Liver (tissue), 9 donors: ENCODE results near the genes GPR42, TMEM147, HAUS5, HSPB6 and PRODH2.

DNA sequence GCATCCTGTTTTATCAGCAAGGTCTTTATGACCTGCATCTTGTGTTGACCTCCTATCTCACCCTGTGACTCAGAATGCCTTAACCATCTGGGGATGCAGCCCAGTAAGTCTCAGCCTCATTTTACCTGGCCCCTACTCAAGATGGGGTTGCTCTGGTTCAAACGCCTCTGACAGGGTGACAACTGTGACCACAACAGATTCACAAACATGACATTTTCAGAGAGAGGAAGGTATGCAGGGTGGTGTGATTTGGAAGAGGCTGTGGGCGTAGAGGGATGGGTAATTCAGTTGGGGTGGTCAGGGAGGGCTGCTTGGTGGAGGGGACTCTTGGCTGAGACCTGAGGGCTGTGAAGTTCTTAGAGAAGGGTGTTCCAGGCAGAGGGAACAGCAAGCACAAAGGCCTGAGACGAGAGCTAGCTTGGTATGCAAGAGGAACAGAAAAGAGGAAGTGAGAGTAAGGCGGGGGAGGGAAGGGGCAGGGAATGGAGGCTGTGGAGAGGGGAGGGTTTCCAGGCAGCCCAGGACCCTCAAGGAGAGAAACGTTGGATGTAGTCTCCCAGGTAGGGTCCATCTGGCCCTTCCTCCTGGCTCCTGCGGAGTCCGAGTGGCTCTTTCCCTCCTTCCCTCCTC, 23.4 kb downstream of the FAM187B start:
- PRO-cap, 5 experiments: no peak in any of the 5 experiments
- RAMPAGE, long total RNA, 2 experiments: no peak in any of the 2 experiments
- RRBS: no CpG with 5 or more reads among the region's 7 CpGs

DNA sequence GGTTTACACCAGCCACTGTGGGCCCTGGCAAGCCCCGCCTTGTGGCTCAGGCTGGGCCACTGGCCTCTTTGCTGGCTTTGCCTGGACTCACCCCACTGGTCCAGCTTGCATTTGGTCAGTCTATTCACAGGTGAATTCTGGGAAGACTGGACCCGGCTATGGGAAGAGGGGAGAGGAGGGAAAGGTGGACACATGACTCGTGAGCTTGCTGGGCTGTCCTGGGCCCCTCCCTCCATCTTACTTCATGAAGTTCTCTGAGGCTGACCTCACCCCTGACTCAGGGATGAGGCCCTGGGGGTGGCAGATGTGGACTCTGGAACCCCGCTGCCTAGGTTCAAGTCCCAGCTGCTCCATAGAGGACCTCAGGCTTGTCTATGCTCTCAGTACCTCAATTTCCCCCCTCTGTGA, 14.3 kb downstream of the FAM187B start:
- PRO-cap, 5 experiments: no peak in any of the 5 experiments
- RAMPAGE, long total RNA, 2 experiments: no peak in any of the 2 experiments
- RRBS: no CpG with 5 or more reads among the region's 4 CpGs

DNA sequence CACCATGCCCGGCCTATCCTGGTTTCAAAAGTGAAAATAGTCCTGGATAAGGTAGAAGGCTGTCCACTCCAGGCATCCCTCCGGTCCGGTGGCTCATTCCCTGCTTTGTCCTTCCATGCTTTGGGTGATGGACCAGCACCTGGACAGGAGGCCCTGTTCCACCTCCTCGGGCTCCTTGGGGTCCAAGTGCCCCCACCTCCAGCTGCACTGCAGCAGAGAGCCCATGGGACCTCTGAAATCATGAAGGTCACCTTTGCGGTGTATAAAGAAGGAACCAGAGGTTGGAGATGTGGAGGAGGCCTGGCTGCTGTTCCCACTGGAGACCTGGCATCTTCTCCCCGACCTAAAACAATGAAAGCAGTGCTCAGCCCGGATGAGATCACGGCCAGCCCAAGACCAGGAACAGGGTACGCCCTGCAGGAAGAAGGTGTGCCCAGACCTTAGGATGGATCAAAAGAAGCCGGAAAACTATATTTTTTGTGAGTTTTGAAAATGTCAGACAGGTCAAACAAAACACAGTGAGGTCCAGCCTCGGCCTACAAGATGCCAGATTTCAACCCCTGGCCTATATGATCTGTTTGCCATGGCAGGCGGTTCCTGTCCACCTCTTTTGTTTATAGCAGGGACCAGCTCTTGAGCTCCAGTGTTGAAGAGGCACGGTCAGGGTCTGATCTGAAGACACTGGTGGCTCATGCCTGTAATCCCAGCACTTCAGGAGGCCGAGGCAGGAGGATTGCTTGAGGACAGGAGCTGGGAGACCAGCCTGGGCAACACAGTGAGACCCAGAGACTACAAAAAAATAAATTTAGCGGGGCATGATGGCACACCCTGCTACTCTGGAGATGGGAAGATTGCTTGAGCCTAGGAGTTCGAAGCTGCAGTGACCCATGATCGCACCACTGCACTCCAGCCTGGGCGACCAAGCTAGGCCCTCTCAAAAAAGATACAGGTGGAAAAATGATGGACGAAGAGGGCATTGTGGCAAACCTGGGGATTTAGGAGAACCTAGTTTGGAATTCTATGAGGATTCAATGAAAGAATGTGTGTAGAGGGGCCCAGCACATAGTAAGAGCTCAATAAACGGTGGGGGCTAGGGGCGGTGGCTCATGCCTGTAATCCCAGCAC, 5.9 kb downstream of the LSR start:
- PRO-cap, 5 experiments: no peak in any of the 5 experiments
- RAMPAGE, long total RNA, 2 experiments: no peak in any of the 2 experiments
- RRBS: 78% methylated on average over 3 of the region's 21 CpGs

GRCh38 chr19:35257198-35257697, 8.4 kb downstream of the LSR start:
- PRO-cap, 5 experiments: no peak in any of the 5 experiments
- RAMPAGE, long total RNA, 2 experiments: no peak in any of the 2 experiments
- RRBS: no CpG with 5 or more reads among the region's 15 CpGs

GRCh38 chr19:35270277-35270961, 1.7 kb downstream of the USF2 start:
- PRO-cap, 5 experiments: no peak in any of the 5 experiments
- RAMPAGE, long total RNA, 2 experiments: no peak in any of the 2 experiments
- RRBS: no CpG with 5 or more reads among the region's 18 CpGs

- PRO-cap, 5 experiments: no peak in any of the 5 experiments
- RAMPAGE, long total RNA, 2 experiments: no peak in any of the 2 experiments
- RRBS: 36% methylated on average over 4 of the region's 17 CpGs
Measured at GRCh38 chr19:35279279-35279864, 3.0 kb upstream of the HAMP start.

DNA sequence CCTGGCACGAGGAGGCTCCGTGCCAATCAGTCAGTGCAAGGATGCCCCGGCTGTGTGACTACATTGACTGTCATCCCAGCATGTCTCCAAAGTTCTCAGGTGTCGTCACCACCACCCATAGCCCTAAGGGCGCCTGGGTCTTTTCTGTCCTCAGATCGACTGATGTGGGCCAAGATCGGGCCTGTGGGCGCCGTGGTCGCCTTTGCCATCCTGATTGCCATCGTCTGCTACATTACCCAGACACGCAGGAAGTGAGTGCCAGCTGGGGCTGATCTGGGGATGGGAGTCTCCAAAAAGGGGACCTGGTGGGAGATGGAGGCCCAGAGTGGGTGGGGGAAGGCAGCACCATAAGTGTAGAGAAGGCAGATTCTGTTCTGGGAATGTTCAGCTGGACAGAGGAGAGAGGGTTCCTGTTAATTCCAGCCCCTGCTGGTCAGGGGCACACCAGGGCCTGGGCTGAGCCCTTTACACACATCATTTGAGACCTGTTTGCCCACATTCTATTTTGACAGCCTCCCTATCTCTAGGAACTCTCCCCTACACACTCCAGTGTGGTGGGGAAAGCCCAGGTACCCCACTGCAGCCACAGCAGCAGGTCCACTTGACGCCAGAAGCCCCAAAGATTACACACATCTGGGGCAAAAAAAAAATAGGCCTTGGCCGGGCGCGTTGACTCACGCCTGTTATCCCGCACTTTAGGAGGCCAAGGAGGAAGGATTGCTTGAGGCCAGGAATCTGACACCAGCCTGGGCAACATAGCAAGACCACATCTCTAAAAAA, 18.4 kb upstream of the CD22 start:
- PRO-cap, 5 experiments: no peak in any of the 5 experiments
- RAMPAGE, long total RNA, 2 experiments: no peak in any of the 2 experiments
- RRBS: no CpG with 5 or more reads among the region's 18 CpGs

DNA sequence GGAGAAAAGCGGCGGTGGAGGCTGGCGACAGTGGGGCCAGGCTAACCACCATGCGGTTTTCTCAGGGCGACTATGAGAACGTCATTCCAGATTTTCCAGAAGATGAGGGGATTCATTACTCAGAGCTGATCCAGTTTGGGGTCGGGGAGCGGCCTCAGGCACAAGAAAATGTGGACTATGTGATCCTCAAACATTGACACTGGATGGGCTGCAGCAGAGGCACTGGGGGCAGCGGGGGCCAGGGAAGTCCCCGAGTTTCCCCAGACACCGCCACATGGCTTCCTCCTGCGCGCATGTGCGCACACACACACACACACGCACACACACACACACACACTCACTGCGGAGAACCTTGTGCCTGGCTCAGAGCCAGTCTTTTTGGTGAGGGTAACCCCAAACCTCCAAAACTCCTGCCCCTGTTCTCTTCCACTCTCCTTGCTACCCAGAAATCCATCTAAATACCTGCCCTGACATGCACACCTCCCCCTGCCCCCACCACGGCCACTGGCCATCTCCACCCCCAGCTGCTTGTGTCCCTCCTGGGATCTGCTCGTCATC, 1.1 kb upstream of the FFAR1 start:
- PRO-cap, 5 experiments: no peak in any of the 5 experiments
- RAMPAGE, long total RNA, 2 experiments: no peak in any of the 2 experiments
- RRBS: no CpG with 5 or more reads among the region's 18 CpGs

GRCh38 chr19:35370891-35371359, at the start of gene GPR42:
TSS of gene GPR42 (plus strand) at chr19:35371068.
- PRO-cap, 5 experiments: no peak in any of the 5 experiments
- RAMPAGE, long total RNA, 2 experiments: no peak in any of the 2 experiments
- RRBS: no CpG with 5 or more reads among the region's 11 CpGs

DNA sequence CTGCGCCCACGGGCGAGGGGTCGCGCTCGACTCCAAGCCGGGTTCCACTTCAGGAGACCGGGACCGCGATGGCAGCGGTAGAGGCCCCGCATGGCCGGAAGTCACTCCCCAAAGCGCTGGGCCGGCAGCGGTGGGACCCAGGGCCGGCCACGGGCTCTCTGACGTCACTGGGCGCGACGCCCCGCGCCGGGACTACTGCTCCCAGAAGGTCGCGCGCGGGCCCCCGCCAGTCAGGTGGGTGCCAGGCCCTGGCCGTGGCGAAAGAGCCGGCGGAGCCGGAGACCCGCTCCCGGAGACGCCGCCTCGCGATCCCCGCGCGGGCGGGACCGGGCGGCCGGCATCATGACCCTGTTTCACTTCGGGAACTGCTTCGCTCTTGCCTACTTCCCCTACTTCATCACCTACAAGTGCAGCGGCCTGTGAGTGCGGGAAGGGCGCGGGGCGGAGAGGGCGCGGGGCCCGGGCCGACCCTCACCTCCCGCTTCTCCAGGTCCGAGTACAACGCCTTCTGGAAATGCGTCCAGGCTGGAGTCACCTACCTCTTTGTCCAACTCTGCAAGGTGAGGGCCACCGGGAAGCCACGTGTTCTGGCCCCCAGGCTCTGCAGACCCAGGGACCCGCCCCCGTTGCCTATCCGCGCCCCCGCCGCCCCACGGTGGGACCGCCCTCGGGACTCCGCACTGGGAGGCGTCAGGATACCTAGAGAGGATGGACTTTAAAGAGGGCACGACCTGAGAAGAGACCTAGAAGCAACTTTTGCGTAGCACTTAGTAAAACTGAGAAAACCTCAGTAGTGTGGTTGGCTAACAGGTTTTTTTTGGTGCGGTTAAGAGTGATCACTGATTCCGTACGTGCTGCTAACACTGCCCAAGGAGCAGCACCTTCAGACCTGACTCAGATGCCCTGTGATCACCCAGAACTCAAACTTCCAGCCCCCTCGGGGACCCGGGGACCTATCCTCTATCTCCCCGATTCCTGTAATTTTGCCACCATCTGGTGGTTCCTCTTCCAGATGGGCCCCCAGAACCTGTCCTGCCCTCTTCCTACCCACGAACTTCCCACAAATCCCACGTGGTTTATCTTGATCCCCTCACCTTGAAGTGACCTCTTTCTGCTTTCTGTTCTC, at the start of gene TMEM147:
TSS of gene TMEM147 (plus strand) at position 229 of the 1,126 bp plus-strand sequence.
- PRO-cap, 5 experiments: peak in 5 of 5 experiments; most common plus-strand start position 233 of the sequence (in 3); most common minus-strand start position 103 of the sequence (in 5)
- RAMPAGE, long total RNA, 2 experiments: start-site peak on the plus strand in 1 of 2 experiments, centred at position 249 of the sequence, 289 reads per replicate
- RRBS: 1% methylated on average over 37 of the region's 86 CpGs

DNA sequence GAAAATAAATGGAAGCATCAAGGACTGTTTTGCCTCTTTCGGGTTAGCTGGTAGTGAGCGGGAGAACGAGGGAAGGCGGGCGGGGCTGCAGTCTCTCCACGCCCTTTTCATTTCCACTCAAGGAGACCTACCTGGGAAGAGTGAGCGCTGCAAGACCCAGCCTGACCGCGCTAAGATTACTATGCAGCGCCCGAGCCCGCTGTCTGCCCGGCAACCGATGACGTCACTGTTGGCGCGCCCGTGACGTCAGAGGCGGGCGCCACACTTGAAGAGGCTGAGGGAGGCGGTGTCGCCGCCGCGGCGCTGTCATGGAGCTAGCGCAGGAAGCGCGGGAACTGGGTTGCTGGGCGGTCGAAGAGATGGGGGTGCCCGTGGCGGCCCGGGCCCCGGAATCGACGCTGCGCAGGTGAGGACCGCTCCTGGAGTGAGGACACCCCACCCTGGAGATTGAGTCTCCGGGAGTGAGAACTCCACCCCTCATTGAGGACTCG, at the start of gene HAUS5:
TSS of gene HAUS5 (plus strand) at position 249 of the 491 bp plus-strand sequence.
- PRO-cap, 5 experiments: peak in 4 of 5 experiments; most common plus-strand start position 249 of the sequence (in 3); most common minus-strand start position 178 of the sequence (in 4)
- RAMPAGE, long total RNA, 2 experiments: start-site peak on the plus strand in 2 of 2 experiments, centred at positions 284 to 287 of the sequence, 47 to 98 reads per replicate
- RRBS: 3% methylated on average over 6 of the region's 42 CpGs

GRCh38 chr19:35746316-35746559, 787 bp downstream of the PSENEN start:
- PRO-cap, 5 experiments: no peak in any of the 5 experiments
- RAMPAGE, long total RNA, 2 experiments: no peak in any of the 2 experiments
- RRBS: no CpG with 5 or more reads among the region's 2 CpGs

- PRO-cap, 5 experiments: peak in 5 of 5 experiments; most common minus-strand start chr19:35757029 (in 5)
- RAMPAGE, long total RNA, 2 experiments: start-site peak on the minus strand in 1 of 2 experiments, at chr19:35757019-35757026 at its widest, 37 reads per replicate
- RRBS: 5% methylated on average over 9 of the region's 33 CpGs
Measured at GRCh38 chr19:35756765-35757094, at the start of gene HSPB6. TSS of gene HSPB6 (minus strand) at chr19:35757029.

DNA sequence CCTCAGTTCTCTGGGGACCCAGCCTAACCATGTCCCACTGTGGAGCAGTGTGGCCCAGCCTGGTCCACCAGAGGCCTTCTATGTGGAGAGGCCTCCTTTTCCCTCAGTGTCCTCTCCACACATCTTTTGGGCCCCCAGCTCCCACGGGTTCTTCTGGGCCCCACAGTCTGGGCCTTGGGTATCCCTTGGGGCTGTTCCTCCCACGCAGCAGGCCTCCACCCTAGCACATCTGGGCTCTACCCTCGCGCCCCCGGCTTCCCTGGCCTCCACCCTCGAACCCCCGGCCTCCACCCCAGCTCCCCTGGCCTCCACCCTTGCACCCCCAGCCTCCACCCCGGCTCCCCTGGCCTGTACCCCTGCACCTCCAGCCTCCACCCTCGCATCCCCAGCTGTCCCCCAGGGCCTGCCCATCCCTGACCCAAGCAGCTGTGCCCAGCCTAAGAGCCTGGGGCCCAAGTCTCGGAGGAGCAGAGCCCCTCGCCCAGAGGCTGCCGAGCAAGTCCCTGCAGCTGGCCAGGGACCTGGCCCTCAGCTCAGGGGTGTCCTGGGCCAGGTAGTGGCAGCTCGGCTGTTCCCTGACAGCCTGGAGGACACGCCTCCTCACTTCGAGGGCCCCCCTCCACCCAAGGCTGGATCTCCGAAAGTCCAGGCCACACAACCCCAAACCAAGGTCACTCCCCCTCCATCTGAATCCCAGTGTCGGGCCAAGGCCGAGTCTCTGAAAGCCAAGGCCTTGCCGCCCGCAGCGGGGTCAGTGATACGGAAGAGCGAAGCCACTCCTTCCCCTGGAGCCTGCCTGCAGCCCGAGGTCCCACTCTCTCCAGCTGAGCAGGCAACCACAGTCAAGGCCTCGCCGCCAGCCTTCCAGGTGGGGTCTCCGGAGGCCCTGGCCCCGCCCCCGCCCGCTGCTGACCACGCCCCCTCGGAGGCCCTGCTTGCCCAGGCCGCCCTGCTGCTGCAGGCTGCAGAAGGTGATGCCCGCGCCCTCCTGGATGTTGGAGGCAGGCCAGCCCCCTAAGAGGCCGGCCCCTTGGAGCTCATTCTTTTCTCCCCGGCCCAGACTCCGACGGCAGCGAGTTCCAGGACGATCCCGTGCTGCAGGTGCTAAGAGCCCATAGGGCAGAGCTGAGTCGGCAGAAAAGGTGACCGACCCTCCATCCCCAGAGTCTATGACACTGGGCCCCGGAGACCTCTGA, 7.9 kb upstream of the ARHGAP33 start:
- PRO-cap, 5 experiments: no peak in any of the 5 experiments
- RAMPAGE, long total RNA, 2 experiments: no peak in any of the 2 experiments
- RRBS: 96% methylated on average over 1 of the region's 45 CpGs

- PRO-cap, 5 experiments: peak in 5 of 5 experiments; most common plus-strand start chr19:35812999 (in 3); most common minus-strand start chr19:35812838 (in 3)
- RAMPAGE, long total RNA, 2 experiments: no peak in any of the 2 experiments
- RRBS: 38% methylated on average over 1 of the region's 6 CpGs
Measured at GRCh38 chr19:35812691-35813089, at the start of gene PRODH2. TSS of gene PRODH2 (minus strand) at chr19:35812845.

DNA sequence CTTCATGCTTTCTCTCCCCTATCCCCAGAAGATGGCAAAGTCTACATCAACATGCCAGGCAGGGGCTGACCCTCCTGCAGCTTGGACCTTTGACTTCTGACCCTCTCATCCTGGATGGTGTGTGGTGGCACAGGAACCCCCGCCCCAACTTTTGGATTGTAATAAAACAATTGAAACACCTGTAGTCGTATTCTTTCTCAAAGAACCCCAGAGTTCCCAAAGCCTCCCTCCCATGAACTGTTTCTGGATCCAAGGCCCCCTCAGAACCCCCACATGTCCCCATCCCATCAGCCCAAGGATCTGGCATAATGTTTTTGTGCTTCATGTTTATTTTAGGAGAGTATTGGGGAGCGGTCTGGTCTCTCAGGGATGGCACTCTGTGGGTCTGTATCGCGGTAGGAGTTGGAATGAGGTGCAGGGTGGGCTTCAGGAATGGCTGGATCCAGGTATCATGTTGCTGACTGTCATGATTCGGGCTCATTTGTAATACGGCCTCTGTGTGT, 1.8 kb downstream of the HCST start:
- PRO-cap, 5 experiments: no peak in any of the 5 experiments
- RAMPAGE, long total RNA, 2 experiments: no peak in any of the 2 experiments
- RRBS: no CpG with 5 or more reads among the region's 7 CpGs

DNA sequence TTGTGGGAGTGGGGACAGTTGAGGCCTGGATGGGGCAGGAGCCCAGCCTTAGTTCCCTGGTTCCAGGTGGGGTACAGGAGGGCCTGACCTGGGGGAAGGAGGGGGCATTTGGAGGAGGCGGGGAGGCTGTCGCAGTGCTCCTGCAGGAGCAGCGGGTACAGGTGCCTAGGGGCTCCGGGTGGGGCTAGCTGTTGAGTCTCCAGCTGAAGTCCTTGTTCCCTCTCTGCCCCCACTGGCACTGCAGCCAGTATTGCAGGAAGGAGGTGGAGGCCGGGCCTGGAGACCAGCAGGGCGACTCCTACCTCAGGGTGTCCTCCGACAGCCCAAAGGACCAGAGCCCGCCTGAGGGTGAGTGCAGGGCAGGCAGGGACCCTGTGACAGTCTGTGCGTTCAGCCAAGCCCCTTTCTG, 10.0 kb upstream of the OVOL3 start:
- PRO-cap, 5 experiments: no peak in any of the 5 experiments
- RAMPAGE, long total RNA, 2 experiments: no peak in any of the 2 experiments
- RRBS: 100% methylated on average over 1 of the region's 9 CpGs

GRCh38 chr19:36103369-36103799, 7.6 kb upstream of the OVOL3 start:
- PRO-cap, 5 experiments: no peak in any of the 5 experiments
- RAMPAGE, long total RNA, 2 experiments: no peak in any of the 2 experiments
- RRBS: no CpG with 5 or more reads among the region's 17 CpGs

GRCh38 chr19:36115924-36116462, 725 bp downstream of the TBCB start:
- PRO-cap, 5 experiments: no peak in any of the 5 experiments
- RAMPAGE, long total RNA, 2 experiments: no peak in any of the 2 experiments
- RRBS: no CpG with 5 or more reads among the region's 14 CpGs

DNA sequence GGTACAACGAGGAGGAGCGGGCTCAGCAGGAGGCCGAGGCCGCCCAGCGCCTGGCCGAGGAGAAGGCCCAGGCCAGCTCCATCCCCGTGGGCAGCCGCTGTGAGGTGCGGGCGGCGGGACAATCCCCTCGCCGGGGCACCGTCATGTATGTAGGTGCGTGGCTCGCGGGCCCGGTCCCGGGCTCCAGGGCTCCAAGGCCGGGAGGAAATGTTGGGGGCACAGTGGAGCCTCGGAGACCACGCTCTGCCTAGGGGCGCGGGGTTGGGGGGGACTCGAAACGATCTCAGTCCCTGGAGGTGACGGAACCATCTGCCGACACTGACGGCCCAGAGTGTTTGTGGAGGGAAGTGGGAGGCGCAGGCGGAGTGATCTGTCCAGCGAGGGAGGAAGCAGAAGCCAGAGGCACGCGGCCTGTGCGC, 6.3 kb downstream of the TBCB start:
- PRO-cap, 5 experiments: no peak in any of the 5 experiments
- RAMPAGE, long total RNA, 2 experiments: no peak in any of the 2 experiments
- RRBS: 98% methylated on average over 5 of the region's 35 CpGs